SK-N-MC (cell line): ENCODE measurements around a stretch of chr5.

- RRBS = no CpG with 5 or more reads among the region's 8 CpGs
These were observed 36.7 kb downstream of the NIPAL4 start for GRCh38 chr5:157496699-157497184.

GRCh38 chr5:157516830-157517359 lies 56.9 kb downstream of the NIPAL4 start:
- RRBS = no CpG with 5 or more reads among the region's 3 CpGs

DNA sequence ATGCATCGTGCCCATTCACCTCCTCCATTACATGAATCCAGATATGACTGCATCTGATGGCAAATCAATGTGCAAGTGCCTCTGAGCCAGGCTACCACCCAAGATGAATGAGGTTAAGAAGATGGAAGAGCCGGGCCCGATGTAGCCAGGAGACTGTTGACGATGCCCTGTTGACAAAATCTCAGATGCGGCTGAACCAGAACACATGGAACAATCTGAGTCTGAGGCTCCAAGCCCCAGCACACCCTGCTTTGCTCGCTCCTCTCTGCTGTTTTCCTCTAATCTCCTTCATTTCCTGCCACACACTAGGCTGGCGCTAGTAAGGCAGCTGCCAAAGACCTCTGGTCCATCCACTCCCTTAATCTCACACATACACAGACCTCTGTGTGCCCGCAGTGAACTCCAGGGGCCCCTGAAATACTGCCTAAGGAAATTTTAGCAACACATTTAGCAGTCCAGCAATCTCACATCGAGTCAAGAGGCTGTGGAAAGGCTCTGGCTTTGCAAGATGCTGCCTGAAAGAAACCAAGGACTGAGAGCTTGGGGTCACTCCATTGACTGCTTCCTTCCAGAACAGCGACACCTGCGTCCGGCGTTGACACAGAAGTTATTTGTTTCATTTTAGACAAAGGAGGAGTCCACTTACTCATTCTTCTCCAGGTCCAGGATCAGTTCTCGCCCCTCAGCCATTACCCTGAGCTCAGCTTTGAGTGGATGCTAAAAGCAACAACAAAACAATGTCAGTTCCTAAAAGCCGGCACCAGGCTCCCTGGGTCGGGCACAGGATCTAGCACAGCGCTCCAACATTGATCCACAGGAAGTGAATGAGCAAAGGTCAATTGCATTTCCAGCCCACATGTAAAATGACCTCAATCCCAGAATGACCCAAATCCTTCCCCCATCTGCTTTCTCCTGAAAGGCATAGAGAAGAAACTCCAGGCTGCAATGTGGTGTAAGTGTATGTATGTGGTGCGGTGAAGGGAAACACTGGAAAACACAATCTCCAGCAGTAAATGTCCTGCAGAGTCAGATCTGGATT lies 11.5 kb downstream of the ADAM19 start:
- RRBS = no CpG with 5 or more reads among the region's 18 CpGs

DNA sequence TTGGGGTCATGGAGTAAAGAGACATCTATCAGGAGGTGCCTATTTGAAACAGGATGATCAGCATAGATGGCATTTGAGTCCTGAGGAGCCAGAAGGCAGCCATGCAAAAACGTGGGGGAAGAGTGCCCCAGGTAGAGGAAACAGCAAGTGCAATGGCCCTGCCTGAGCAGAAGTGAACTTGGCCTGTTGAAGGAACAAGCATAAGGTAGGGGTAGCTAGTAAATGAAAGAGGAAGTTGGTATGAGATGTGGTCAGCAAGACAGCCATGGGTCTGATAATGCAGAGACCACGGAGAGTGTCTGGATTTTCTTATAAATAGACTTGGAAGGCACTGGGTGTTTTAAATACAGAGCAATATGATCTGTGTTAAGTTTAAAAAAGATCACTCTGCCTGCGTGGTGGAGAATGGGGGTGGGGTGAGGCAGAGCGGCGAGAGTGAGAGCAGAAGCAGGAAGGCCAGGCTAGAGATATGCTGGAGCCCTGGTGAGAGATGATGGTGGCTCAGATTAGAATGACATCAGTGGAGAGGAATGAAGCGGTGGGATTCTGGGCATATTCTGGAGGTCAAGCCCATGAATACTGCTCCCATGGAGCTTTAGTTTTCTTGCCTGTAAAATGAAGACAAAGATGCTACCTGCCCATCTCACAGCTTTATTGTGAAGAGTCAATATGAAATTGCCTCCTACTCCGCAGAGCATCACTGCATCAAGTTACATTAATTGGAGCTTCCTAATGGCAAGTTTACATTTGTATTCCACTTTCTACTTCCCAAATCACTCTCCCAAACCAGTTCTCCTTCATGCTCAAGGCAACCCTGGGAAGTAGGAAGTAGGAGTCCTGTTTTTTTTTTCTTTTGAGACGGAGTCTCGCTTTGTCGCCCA lies 4.1 kb downstream of the ADAM19 start:
- RRBS = no CpG with 5 or more reads among the region's 10 CpGs

- RRBS = no CpG with 5 or more reads among the region's 4 CpGs
These were observed 27.0 kb upstream of the ADAM19 start for GRCh38 chr5:157602437-157603016.

GRCh38 chr5:157836340-157837122 lies 22.4 kb downstream of the CLINT1 start:
- RRBS = no CpG with 5 or more reads among the region's 3 CpGs

GRCh38 chr5:157858176-157858483 lies 815 bp downstream of the CLINT1 start:
- RRBS = no CpG with 5 or more reads among the region's 2 CpGs

DNA sequence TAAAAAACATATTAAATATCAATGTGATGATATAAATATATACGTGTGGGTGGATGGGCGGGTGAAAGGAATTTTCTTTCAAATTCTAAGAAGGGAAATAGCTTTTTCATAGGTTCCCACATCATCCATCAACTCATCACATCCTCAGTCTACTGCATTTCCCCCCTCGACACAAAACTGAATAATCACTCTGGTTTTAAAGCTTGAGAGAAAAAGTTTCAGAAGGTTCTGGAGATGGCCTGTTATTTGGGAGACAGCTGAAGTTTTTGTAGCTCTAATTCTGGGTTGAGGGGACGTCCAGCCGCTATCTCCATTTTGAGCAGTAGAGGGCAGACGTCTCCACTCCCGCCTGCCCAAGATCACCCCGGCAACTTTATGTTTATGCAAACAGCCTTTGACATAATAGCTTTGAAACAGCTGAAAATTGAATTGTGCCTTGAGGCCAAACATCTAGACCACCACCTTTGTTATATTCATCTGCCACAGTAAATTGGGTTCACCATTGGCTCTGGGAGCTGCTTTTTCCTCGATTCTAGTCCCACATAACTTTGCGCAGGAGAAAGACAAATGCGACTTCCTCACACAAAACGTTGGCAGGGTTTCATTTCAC lies 216.3 kb upstream of the CLINT1 start:
- RRBS = no CpG with 5 or more reads among the region's 12 CpGs

DNA sequence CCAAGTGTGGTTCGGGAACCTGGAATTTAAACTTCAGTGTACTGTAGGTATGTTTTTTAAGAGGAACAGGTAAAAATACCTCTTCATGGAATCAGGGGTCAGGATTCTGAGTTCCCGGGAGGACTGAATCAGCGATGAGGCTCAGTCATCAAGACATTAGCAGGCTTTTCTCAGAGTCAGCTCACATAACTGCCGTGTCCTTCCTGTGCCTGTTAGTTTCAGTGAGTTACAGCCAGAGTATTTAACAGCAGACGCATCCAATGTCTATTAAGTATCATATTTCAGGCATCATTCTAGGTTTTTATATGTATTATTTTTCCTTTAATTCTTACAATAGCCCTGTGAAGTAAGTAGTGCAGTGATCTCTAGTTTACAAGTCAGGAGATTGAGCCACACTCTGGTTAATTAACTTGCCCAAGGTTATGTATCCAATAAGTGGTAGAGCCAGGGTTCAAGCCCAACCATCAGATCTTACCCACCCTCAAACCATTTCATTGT lies 260.9 kb upstream of the CLINT1 start:
- RRBS = no CpG with 5 or more reads among the region's 5 CpGs

- RRBS = no CpG with 5 or more reads among the region's 4 CpGs
These were observed 602.3 kb upstream of the CLINT1 start for GRCh38 chr5:158461172-158461750.

- RRBS = no CpG with 5 or more reads among the region's 3 CpGs
These were observed 616.5 kb downstream of the EBF1 start for GRCh38 chr5:158483274-158483473.

DNA sequence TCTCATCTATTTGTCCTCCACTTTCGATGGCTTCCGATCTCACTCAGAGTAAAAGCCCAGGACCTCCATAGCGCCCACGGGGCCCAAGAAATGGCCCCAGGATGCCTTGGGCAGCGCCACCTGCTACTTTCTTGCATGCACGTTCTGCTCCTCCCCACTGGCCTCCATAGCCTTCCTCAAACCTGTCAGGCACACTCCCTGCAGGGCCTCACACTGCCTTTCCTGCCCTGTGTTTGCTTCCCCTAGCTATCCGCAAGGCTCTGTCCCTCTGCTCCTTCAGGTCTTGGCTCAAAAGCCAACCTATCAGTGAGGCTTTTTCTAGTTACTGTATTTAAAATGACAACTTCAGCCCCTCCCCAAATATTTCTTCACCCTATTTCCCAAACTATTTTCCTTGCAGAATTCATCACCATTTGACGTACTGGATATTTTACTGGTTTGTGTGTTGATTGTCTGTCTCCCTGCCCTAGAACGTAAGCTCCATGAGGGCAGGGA lies 127.0 kb downstream of the EBF1 start:
- RRBS = no CpG with 5 or more reads among the region's 9 CpGs

DNA sequence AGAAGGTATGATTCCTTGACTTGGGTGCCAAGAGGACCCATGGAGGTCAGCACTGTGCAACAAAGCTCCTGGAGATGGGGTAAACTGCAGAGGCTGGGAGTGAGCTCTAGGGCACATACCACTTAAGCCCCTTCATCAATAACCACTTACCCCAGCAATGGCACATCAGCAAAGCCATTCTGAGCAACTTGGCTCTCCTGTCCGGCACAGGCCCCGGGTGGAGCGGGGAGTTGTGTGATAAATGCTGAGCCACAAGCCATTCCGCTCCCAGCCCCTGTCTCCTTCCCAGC lies 113.9 kb downstream of the EBF1 start:
- RRBS = no CpG with 5 or more reads among the region's 4 CpGs

DNA sequence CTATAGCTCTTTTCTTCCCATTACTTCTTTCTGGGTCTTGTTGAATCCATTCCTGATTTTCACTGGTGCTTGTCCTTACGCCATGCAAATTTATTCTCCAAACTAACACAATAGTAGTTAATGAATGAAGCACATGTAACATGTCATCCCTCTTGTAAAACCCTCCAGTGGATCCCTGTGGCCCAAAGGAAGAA lies 102.3 kb downstream of the EBF1 start:
- RRBS = no CpG with 5 or more reads among the region's 1 CpG

- RRBS = no CpG with 5 or more reads among the region's 18 CpGs
These were observed 88.8 kb downstream of the EBF1 start for GRCh38 chr5:159010604-159011610.

- RRBS = no CpG with 5 or more reads among the region's 3 CpGs
These were observed 56.2 kb downstream of the EBF1 start for GRCh38 chr5:159043627-159043896.

- RRBS = no CpG with 5 or more reads among the region's 5 CpGs
These were observed 45.9 kb downstream of the EBF1 start for GRCh38 chr5:159053685-159054257.

DNA sequence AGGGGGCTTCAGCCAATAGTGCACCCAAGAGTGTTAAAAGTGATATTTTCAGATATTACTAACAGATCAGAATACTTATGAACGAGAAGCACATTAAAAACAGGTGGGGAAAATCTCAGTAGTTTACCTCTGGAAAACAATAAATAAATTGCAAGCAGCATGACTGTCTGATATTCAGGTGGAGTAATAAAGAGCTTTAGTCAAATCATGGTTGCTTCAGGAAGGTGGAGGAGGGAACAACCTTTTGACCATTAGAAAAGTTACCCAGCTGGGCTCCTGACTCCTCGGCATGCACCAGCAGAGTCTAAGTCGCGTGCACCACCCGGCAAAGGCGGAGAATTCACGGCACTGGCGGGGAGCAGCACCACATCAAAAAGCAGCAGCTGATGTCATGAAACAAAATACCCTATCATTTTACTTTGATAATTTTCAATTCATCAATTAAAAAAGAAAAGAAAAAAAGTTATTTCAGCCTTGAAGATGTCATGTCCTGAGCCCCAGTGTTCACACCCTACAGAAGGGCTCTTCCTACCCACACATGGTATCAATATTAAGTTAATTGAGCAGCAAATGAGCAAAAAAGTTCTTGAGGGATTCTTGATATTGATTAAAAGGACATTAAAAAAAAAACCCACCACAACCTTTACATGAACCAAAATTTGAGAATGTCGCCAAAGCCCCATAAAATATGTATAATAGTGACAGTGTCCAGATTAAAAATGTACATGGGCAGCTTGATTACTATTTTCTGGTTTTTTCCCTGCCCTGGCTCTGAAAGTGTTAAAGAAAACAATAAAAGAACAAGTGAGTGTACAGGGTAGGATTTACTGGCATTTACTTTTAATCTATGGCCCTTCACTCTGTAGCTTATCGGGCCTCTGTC lies 34.4 kb downstream of the EBF1 start:
- RRBS = no CpG with 5 or more reads among the region's 10 CpGs

GRCh38 chr5:159083822-159084637 lies 15.7 kb downstream of the EBF1 start:
- RRBS = no CpG with 5 or more reads among the region's 4 CpGs

DNA sequence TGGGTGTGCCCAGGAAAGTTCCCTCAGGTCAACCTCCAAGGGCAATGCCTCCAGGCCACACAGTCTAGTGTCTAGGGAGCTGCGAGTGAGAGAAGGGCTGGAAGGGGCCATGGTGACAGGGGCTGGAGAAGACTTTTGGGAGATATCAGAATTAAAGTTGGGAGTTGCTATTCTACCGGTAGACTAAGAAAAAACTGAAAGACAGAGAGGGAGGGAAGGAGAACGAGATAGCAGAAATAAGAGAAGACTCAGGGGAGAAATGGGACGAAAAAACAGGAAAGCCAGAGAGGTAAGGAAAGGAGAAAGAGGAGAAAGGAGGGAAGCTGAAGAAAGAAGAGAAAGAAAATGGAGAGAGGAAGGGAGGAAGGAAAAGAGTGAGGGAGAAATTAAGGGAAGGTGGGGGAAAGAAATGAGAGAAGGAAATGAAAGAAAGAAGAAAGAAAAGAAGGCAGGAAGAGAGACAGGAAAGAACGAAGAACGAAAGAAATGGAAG lies 1.4 kb downstream of the EBF1 start:
- RRBS = no CpG with 5 or more reads among the region's 6 CpGs